Zone of skin (tissue), 1 donor: ENCODE measurements around a stretch of chr2.

DNA sequence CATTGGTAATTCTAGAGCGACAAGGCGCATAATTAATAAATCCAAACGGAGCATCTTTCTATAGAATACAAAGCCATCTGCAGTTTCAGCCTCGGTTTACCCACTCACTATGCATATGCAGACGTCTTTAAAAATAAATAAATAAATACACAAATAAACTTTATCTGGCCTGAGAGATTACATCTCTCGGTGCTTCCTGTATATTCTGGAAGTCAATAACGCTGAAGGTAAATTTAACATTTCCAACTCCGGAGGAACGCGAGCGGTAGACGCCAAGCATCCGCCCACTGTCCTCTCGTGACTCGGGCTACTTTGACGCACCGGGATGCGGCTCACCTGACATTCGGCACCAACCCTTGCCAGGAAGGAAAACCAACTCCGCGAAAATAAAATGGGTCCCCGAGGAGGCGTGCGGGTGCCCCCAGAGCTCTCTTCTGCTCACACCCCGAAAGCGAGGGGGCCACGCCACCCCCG lies 796 bp downstream of the ITSN2 start:
- RRBS: 1% methylated on average over 10 of the region's 28 CpGs

DNA sequence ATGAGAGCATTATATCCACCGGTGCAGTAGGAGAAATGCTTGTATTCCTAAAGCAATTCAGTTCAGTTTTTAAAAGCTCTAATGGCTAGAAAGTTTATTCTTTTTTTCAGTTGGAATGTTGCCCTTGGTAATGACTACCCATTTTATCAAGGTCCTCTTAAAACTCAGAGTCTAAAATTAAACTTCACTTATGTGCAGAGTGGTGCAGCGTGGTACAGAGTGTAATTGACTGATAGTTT lies 21.3 kb downstream of the NCOA1 start:
- RRBS: no CpG with 5 or more reads among the region's 2 CpGs

- RRBS: no CpG with 5 or more reads among the region's 4 CpGs
These were observed 63.1 kb downstream of the NCOA1 start for GRCh38 chr2:24554014-24554624.

GRCh38 chr2:24613035-24613545 lies 122.0 kb downstream of the NCOA1 start:
- RRBS: no CpG with 5 or more reads among the region's 3 CpGs

GRCh38 chr2:24739333-24739694 lies 53.9 kb downstream of the PTRHD1 start:
- RRBS: no CpG with 5 or more reads among the region's 3 CpGs

GRCh38 chr2:24785703-24786397 lies 7.3 kb downstream of the PTRHD1 start:
- RRBS: no CpG with 5 or more reads among the region's 8 CpGs

- RRBS: no CpG with 5 or more reads among the region's 12 CpGs
These were observed 61.1 kb downstream of the ADCY3 start for GRCh38 chr2:24858932-24859354.

DNA sequence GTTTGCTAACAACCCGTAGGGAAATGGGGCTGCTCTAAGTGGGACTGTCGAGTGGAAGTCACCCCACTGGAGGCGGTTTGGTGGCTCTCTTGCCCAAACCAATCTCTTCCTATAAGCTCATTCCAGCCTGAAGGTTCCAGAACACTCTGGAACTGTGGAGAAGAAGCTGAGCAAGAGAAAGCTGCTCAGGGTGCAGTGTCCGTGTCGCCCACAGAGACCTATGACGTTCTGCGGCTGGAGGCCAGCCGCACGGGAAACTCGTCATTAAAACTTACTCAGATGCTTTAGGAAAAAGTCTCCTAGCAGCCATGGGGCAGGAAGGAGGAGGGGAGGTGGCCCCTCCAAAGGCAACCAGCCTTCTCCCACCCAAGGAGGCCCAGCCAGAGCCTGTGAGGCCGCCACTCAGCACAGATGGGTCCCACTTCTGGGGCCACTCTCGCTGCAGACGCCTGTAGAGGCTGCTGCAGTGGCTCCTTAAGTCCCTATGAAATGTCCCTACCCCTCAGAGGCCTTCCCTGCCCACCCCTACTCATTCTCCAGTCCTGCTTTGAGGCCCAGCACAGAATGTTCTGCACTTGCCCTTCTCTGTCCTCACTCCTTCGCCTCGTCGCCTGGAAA lies 41.6 kb downstream of the ADCY3 start:
- RRBS: no CpG with 5 or more reads among the region's 16 CpGs

DNA sequence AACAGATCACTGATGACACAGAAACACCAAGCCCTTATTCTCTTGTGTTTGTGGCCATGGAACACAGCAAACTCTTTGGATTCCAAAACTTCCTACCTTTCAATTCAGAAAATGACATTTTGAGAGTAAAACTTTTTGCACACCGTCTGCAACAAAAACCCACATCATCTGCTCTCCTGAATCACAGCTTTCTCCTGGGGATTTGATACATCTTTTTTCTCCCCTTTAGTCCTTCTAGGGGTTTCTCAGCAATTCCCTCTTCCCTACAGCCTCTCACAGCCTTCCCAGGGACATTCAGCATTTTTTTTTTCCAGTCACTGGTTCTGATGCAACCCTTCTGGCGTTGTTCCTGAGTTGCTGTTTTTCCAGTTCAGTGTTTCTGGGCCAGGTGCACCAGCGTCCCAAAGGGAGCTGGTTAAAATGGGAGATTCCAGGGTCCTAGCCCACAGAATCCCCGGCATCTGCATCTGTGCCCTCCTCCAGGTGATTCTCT lies 36.2 kb downstream of the ADCY3 start:
- RRBS: no CpG with 5 or more reads among the region's 4 CpGs

DNA sequence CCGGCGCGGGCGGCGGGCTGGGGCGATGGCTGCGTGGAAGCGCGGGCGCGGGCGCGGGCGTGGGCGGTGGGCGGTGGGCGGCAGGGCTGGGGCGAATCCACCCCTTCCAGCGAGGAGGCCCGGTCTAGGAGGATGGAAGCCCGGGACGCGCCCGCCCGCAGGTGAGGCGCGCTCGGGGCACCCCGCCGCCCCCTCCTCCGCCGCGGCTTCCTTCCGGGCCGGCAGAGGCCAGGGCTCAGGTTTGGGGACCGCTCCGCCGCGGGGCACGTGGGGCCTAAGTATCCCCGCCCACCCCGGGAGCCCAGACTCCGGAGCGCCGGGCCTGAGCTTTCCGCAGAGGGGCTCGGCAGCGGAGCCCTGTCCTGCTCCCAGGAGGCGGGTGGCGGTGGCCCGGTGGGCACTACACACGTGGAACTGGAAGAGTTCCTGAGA lies 391 bp upstream of the ADCY3 start:
- RRBS: 2% methylated on average over 36 of the region's 52 CpGs

DNA sequence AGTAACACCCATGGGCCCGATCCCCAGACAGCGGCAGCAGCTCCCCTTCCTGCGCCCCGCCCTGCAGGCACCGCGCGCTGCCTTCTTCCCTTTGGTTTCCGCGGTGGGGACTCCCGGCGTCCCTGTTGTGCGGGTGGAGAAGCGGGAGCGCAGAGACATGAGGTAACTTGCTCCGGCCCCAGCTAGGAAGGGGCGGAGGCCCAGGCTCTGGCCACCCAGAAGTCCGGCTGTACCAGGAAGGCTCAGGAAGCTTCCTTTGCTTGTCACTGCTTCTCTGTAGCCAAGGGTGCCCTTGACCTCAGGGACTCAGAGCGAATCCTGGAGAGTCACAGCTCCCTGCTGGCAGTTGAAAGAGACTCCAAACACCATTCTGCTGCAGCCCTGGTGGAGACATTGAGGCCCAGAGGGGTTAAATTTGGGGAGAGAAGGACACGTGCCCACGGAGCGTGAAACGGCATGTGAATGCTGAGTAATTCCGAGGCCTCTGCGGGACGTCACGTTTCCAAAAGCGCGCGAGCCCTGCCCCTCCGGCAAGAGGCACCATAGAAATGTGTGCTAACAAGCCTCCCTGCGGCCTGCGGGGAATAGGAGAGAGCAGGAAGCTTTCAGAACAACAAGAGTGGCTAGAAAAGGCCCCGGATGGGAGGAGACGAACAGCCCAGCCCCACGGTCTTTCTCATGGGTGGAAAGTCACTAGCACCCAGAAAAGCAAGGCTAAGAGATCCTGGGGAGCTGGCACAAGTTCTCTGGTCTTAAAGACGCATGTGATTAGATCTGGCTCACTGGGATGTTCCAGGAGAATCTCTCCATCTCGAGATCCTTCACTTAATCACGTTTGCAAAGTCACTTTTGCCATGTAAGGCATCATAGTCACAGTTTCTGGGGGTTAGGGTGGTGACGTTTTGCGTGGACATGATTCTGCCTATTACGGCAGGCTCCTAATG lies 6.8 kb upstream of the ADCY3 start:
- RRBS: 3% methylated on average over 12 of the region's 41 CpGs

DNA sequence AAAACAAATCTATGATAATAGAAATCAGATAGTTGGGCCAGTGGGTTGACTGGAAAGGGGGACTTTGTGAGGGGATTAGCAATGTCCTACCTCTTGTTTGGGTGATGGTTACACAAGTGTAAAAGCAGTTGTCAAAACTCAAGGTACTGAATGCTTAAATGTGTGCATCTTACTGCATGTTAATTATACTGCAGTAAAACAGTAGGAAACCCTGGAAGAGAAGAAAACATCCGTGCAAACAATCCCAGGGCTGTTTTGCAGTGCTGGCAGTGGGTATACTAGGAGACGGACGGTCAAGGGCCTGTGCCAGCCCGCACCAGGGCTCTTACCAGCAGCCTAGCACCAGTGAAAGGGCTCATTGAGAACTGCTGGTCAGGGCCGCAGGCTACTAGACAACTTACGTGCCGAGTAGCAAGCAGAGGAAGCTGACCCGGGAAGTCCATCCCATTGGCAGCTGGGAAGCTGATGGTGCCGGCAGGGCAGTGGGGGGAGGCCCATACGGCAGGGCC lies 20.4 kb downstream of the EFR3B start:
- RRBS: no CpG with 5 or more reads among the region's 10 CpGs

DNA sequence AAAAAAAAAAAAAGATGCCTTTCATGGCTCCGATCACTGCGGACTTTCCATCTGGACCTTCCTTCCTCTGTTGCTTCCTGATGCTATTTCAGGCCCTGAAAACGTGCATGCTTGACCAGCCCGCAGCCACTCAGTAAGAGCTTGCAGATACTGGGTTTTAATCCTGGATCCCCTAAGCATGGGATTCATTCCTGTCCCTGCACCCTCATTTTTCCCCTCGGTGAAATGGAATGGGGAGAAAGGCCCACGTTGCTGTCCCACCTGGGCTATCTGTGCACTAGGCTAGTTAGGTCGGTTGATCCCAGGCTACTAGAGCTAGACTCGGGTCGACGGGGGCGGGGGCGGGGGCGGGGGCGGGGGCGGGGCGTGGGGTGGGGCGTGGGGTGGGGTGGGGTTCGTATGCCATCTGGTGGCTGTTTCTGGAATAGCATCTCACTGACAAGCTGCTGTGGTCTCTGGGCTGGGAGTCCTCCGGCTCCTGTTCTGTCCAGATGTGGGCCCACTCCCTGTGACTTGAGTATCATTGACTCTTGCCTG lies 39.3 kb downstream of the POMC start:
- RRBS: no CpG with 5 or more reads among the region's 19 CpGs

GRCh38 chr2:25253105-25253396 lies 84.7 kb upstream of the POMC start:
- RRBS: no CpG with 5 or more reads among the region's 6 CpGs

GRCh38 chr2:25285785-25286412 lies 55.8 kb downstream of the DNMT3A start:
- RRBS: 91% methylated on average over 3 of the region's 12 CpGs

DNA sequence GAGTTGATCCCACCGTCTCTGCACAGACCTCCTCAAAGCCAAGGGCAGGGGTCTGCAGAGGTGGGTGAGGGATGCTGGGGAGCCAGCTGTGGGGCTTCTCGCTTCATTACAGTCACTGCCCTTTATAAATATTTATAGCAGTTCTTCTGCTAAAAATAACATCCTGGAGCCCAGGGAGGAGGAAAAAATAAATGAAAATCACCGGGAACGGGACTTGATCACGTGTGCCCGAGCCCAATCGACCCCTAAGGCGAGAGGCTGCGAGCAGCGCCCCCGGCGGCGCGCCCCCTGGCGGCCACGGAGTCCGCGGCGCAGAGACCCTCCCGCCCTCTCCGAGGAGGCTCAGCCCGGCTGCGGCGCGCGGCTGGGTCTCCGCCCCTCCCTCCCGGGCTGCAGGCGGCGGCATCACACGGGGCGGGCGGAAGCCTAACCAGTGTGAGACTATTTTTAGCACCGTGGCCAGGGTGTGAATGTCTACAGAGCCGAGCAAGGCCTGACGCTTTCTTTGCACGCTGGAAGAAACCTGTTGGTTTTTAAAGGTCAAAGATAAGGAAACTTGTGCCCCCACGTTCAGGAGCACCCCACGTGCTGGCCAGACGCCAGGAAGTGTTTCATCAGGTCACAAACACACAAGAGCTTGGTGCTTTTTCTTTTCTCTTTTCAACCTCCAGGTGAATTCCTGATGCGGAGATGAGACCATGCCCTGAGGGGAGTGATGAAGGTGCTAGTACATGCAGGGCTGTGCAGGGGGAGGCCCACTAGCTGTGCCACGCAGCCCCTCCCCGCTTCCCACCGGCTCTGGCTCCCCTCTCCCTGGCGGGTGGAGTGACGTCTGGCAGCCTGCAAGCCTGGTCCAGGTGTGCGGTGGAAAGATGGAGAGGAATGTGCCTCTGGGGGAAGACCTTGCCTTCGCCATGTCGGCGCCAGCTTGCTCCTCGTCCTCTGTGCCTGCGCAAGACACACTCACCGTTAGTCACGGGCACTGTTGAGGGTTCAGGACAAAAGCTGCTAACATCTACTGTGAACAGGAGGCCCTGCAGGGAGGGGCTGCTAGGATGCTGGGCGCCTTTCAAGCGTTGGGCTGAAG lies 35.2 kb upstream of the DNMT3A start:
- RRBS: 1% methylated on average over 24 of the region's 56 CpGs

DNA sequence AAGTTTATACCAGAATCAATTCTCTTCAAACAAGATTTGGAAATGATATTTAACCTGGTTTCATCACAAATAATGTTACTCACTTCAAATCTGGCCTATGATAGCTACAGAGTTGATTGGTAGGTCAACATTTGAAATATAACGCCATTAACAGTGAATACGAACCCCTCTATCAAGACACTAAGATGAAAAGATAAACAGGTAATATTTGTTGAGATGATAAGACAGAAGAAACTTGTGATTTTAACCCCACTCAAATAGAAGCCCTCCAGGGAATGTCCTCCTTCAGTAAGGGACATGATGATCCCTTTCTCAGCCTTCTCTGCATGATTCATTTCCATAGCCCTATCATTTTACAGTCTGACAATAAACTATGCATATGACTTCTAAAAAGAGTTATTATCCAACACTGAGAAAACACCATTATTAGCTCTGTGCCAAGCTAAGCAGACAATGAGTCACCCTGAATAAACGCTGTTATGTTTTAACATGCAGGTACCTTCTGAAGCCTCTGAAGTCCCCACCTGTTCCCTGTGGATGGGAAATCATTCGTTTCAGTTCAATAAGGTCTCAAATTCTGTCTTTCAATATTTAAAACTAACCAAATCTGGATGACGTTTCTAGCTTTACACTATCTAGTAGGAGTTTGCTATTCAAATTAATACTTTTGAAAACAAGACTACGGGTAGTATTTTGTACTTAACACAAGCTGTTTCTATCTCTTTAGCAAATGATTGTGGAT lies 54.7 kb downstream of the DTNB start:
- RRBS: no CpG with 5 or more reads among the region's 6 CpGs

DNA sequence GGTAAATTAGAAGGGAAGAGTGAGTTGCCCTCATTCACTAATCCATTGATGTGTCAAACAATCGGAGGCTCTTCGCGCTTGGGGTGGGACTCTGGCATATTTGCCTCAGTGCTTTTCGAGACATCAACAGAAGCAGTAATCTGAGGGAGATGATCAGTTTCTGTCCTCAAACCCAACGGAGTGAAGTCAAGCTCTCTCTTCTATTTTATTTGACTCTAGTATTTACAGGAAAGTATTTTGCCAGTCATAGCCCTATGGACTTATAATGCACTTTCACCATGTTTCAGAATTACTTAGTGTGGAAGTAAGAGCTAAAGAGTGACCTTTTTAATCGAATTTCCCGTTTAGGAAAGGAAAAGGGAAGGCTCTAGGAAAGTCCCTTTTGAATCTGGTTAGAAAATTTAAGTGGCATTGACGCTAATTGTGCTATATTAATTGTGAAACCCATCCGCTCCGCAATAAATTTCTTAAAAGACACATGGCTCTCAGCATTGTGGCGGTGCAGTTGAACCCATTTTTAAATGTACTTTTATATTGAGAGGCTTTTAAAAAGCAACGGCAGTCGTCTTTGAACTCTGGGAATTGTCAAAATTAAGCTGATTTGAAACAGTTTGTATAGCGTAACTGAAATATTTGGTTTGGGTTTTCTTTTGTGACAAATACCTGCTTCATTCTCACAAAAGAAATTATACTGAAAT lies 1.5 kb downstream of the RAB10 start:
- RRBS: no CpG with 5 or more reads among the region's 14 CpGs

DNA sequence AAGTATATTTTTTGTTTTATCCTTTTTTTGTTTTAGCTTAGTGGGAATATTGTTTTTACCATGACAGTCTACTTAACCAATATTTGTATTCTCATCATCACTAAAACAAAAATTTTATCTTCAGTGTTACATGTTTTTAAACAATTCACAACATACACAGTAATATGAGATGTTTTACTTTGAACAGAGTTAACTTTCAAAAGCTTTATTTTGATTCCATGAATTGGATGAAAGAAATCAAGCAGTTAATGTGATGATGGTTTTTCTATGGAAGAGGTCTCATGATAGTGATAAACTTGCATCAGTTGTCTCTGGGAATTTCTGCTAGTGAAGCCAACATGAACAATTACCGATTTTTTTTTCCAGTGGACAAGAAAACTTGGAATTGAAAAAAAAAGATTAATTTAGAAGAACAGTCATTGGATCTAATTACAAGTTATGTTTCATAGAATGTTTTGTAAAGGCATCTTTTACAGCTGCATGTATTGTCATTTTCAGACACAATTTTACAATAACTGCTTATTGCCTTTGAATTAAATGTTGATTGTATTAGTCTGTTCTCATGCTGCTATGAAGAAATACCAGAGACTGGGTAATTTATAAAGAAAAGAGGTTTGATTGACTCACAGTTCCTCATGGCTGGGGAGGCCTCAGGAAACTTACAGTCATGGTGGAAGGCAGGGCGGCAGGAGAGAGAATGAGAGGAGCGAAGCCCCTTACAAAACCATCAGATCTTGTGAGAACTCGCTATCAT lies 32.2 kb downstream of the RAB10 start:
- RRBS: no CpG with 5 or more reads among the region's 4 CpGs

- RRBS: no CpG with 5 or more reads among the region's 6 CpGs
These were observed 55.1 kb downstream of the RAB10 start for GRCh38 chr2:26088961-26089409.